ENCODE results near the genes RAB7A, EFCC1 and HMCES.

GRCh38 chr3:128112240-128113190, 11.1 kb downstream of the RUVBL1 start:
- RAMPAGE, long total RNA: no peak
- RRBS: no CpG with 5 or more reads among the region's 10 CpGs

- RAMPAGE, long total RNA: no peak
- RRBS: no CpG with 5 or more reads among the region's 7 CpGs
Measured at GRCh38 chr3:128207962-128208432, 54.7 kb downstream of the EEFSEC start.

GRCh38 chr3:128282606-128283088, 129.4 kb downstream of the EEFSEC start:
- RAMPAGE, long total RNA: no peak
- RRBS: no CpG with 5 or more reads among the region's 8 CpGs

GRCh38 chr3:128415163-128415680, 51.5 kb downstream of the DNAJB8 start:
- RAMPAGE, long total RNA: no peak
- RRBS: no CpG with 5 or more reads among the region's 14 CpGs

GRCh38 chr3:128432168-128433020, 34.3 kb downstream of the DNAJB8 start:
- RAMPAGE, long total RNA: no peak
- RRBS: 3% methylated on average over 30 of the region's 51 CpGs

DNA sequence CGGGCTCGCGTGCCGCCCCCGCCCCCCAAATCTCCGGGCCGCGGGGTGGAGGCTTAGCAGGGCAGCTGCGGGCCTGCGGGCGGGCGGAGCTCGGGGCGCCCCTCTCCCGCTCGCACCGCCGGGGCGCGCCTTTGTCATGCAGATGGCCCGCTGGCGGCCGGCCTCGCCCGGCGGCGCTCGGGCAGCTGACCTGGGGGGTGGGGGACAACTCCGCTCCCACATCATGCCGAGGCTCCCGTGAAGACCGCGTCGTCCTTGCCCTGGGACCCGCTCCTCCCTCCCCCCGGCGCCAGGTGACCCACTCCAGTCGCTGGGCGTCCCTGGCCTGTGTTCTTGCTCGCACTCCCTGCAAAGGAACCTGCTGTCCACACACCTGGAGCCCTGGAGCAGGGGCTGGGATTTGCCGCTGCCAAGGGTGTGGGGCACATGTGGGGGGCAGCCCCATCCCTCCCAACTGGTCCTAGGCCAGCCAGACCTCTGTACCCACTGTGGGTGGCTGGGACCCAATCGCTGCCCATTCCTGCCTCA, 33.6 kb downstream of the DNAJB8 start:
- RAMPAGE, long total RNA: no peak
- RRBS: 1% methylated on average over 16 of the region's 42 CpGs

- RAMPAGE, long total RNA: no peak
- RRBS: no CpG with 5 or more reads among the region's 38 CpGs
Measured at GRCh38 chr3:128481377-128482673, 11.2 kb downstream of the GATA2 start.

DNA sequence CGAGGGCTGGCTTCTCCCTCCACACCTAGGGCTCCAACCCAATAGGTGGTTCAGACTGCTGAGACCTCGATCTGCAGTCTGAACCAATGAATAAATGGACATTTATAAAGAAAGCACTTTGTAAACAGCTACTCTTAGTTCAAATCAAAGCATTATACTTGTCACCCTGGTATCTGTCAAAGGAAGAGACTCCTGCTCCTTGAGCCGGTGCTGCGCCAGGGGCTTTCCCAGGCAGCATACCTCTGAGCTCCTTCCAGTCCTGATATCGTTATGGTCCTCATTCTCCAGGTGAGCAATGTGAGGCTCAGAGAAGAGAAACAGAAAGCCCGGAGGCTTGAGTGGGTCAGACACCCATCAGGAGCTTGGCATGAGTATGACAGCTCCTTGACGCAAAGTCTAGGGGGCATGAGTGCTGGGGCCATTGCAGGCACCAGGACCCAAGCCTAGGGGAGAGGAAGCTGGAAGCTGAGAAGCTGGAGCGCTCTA, 36.9 kb downstream of the RPN1 start:
- RAMPAGE, long total RNA: no peak
- RRBS: no CpG with 5 or more reads among the region's 8 CpGs

GRCh38 chr3:128725886-128726542, at the start of gene RAB7A:
Gene RAB7A (plus strand): TSS chr3:128726183.
- RAMPAGE, long total RNA: start-site peak on the plus strand at chr3:128726146-128726202, 185 and 191 reads in 2 replicates
- RRBS: 2% methylated on average over 8 of the region's 55 CpGs

DNA sequence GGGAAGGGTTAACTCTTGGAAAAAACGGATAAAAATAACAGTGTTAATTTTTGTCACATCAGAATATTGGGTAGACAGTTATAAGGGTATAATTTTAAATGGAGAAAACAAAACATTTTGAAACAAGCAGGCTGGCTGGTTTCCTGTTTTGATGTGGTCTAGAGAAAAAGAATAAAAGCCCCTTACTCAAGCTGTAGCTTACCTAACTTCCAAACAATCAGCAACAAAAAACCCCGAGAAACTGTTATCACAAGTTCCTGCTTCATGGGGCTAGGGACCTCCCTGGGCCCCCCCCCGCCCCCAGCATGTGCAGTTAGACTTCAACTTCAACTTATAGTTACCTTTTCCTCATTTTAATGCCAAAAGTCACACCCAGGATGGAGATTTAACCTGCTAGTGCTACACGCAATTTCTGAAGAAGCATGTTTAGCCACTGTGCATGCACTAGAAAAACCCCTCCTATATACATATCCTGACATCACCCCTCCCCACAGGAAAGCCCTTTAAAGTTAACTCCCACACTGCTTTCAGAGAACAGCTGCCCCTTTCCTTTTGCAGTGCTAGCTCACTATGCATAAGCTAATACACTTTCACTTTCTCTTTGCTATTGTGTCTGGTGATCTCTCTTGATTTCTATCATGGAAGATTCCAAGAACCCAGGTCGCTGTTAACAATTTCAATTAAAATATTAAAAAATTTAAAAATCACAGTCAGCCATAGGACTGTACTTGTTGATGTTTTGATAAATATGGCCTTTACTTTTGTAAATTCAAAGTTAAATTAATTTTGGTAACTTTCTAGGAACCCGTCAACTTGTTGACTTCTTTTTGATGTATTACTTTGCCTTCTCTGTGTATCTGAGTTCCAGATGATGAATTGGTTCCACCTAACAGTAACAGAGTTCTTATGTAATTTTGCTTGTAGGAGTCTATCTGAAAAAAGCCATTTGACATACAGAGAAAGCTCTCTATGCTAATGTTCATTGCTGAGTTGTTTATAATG, 75.3 kb upstream of the ACAD9 start:
- RAMPAGE, long total RNA: no peak
- RRBS: no CpG with 5 or more reads among the region's 6 CpGs

GRCh38 chr3:128806128-128806883, 73.1 kb upstream of the ACAD9 start:
- RAMPAGE, long total RNA: no peak
- RRBS: no CpG with 5 or more reads among the region's 9 CpGs

- RAMPAGE, long total RNA: no peak
- RRBS: no CpG with 5 or more reads among the region's 7 CpGs
Measured at GRCh38 chr3:128807321-128807799, 72.1 kb upstream of the ACAD9 start.

DNA sequence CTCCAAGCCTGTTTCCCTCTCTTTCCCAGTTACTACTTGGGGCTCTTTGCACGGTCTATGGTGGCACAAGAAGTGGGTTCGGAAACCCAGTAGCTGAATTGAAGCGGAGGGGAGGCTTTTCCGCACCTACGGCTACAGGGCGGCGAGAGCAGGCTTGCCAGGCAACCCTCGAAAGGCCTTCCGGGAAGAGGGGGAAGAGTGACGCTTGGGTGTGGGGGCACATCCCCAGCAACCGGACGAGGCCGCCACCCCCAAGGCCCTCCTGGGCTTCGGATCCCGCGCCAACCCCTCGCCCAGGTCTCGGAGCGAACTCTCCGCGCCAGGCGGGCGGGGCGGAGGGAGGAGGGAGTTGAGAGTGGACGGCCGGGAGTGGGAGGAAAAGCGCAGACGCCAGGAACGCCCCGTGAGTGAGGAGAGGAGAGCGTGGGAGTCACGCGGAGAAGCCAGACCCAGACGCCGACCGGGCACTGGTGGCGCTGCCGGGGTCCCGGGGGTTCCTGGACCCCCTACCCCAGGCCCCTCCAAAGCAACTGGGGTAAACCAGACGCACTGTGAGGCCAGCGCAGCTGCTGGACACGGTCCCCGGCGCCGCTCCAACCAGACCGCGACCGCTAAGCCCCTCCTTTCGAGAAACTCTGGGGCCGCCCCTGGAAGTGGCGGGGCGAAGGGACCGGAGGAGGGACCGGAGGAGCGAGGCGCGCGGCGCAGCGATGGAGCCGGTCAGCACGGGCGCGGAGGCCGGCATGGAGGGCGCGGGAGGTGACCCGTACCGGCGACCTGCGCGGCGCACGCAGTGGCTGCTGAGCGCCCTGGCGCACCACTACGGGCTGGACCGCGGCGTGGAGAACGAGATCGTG, at the start of gene EFCC1:
Gene EFCC1, plus strand, starts transcription at position 386 of the 857 bp plus-strand sequence.
- RAMPAGE, long total RNA: no peak
- RRBS: 1% methylated on average over 35 of the region's 82 CpGs

DNA sequence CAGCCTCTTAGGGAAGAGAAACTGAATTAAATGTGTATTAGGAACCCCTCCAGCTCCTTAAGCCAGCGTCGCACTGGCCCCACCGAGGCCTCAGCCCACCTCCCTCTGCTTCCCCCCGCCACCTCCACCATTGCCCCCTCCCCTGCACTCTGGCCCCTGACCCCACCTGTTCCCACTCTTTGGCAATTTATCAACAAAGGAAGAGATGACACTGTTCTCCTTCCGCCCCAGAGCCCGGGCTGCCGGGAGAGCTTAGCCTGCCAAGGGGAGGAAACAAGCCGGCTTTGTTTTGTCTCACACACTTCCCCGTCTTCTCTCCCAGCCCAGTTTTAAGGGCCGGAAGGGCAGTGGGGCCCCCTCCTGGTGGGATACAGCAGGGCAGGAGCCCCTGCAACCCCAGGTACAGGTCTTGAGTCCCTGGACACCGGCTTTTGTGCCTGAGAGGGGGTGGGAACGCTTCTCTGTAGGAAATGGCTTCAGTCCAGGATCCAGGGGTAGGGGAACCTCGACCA, 27.3 kb downstream of the GP9 start:
- RAMPAGE, long total RNA: no peak
- RRBS: no CpG with 5 or more reads among the region's 13 CpGs

- RAMPAGE, long total RNA: no peak
- RRBS: no CpG with 5 or more reads among the region's 9 CpGs
Measured at GRCh38 chr3:129107748-129108504, 13.7 kb downstream of the RAB43 start.

DNA sequence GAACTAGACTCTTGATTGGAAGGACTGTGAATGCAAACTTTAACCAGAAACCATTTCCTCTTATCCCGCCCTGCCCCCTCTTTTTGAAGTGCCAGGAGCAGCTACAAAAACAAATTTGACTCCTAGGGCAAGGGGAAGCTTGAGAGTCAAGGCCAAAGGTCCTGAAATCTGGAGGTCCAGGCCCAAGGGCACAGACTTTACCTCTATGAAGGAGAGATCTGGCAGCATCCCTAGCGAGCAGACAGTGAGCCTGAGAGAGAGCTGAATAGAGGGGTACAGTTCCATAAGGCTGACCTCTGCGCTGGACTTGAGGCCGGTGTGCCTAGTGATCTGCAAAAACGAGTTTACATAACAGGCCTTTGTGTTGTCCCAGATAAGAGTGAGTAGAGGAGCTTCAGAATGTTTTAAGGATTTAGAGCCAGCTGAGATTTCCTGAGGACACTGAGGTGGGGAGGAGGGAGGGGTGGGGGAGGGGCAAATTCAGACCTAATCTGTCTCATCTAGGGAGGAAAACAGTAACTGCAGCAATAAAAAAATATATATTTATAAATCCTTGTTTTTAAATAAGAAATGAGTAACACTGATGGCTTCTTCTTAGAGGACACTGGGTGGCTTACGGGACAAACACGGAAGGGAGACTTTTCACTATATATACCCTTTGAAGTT, 5.0 kb downstream of the RAB43 start:
- RAMPAGE, long total RNA: no peak
- RRBS: no CpG with 5 or more reads among the region's 7 CpGs

- RAMPAGE, long total RNA: no peak
- RRBS: no CpG with 5 or more reads among the region's 11 CpGs
Measured at GRCh38 chr3:129224586-129225562, 24.5 kb upstream of the COPG1 start.

DNA sequence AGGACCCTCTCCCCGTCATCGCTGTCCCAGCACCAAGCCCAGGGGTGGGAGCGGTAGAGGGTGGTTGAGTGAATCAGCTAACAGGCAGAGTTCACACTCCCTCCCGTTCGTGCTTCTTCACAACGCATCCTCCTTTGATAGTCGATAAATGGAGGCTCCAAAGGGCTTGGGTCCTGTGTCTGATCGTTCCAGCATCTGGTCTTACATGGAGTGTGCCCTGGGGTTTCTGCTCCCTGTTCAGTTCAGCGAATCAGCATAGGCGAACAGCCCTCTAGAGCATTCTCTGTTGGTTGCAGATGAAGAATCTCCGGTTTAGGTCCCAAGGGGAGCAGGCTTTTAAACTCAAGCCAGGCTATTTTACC, 785 bp upstream of the HMCES start:
- RAMPAGE, long total RNA: no peak
- RRBS: no CpG with 5 or more reads among the region's 11 CpGs

- RAMPAGE, long total RNA: no peak
- RRBS: 2% methylated on average over 34 of the region's 101 CpGs
Measured at GRCh38 chr3:129278266-129279343, at the start of gene HMCES. Gene HMCES (plus strand): TSS chr3:129278870.

- RAMPAGE, long total RNA: no peak
- RRBS: no CpG with 5 or more reads among the region's 11 CpGs
Measured at GRCh38 chr3:129313305-129314582, 2.3 kb downstream of the H1-10 start.

All from epithelial cell of alveolus of lung (primary cell).